SUDHL5 (cell line): ENCODE measurements around a stretch of chr17.

DNA sequence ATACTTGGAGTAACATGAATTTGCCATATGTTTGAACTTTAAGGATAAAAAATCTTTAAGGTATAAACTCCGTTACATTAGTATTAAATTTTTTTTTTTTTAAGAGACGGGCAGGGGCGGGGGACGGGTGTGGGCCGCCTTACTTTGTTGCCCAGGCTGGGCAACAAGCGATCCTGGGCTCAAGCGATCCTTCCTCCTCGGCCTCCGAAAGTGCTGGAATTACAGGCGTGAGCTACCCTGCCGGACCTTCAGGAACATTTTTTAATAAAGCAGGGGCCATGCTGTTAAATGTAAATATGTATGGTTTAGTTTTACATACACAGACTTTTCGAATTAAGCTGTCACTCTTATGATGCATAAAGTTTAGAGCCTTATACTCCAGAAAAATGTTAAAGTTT lies 2.3 kb downstream of the PPM1D start:
- PRO-cap, result no peak

- PRO-cap, result no peak
These were observed 249.8 kb upstream of the TBX2 start for GRCh38 chr17:61149666-61150515.

DNA sequence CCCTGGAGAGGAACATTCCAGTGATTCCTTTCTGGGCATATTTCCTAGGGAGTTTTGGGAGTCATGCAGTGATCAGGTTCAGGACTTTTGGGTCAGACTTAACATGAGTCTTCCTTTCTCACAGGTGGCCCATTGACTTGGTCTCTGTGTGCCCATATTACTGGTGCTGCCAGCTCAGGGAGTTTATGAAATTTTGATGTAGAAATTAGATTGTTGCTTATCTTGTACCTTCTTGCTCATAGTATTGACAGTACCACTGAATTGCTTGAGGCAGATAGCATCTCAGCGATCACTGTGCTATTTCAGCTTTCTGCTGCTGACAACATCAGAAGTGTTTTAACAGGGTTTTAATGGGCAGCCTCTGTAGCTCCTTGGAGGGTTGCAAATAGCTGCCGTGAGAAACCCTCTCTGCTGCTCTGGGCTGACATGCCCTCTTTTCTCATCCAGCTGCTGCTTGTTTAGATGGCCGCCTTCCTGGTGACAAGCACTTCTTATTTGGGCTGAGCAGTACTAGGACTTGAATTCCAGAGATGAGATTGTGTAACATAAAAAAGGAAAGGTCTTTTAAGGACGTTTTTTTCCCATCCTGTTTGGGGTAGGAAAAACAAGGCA lies 180.2 kb upstream of the TBX2 start:
- PRO-cap, result no peak

- PRO-cap, result no peak
These were observed 166.4 kb upstream of the TBX2 start for GRCh38 chr17:61233237-61233636.

- PRO-cap, result no peak
These were observed 162.2 kb upstream of the TBX2 start for GRCh38 chr17:61237408-61237804.

GRCh38 chr17:61377214-61377928 lies 22.3 kb upstream of the TBX2 start:
- PRO-cap, result no peak

- PRO-cap, result no peak
These were observed 14.6 kb downstream of the TBX2 start for GRCh38 chr17:61414102-61414819.

DNA sequence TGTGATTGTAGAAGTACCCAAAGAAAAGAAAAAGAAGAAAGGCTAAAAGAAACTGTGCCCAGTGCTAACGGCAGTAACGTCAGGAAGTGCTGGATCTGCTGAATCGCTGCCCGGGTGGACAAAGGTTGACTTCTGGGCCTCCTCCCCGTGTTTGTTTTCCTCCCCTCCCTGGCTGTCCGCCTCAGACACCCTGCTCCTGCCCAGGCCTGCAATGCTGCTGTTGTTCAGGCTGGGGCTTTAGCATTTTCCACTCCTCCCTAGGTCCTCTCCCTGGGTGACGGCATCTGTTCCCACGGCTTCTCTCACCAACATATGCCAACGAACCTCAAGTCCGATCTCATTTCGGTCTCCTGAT lies 37.1 kb downstream of the TBX4 start:
- PRO-cap, result no peak

DNA sequence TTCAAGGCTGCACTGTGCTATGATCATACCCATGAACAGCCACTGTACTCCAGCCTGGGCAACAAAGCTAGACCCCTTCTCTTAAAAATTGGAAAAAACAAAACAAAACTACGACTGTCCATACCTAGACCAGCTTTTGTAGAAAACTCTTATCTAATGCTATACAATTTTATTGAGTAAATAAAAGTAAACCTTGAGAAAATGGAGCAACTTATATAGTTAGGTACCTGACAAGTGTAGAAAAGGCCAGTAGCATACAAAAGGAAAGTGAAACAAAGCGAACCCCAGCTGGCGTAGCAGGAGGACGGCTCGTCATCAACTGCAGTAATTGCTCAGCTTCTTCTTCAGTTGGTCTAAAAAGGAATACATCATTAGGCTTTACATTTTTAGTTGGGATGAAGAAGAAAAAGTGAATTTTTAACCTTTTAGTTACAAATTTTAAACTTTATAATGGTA lies 23.5 kb downstream of the INTS2 start:
- PRO-cap, result no peak

DNA sequence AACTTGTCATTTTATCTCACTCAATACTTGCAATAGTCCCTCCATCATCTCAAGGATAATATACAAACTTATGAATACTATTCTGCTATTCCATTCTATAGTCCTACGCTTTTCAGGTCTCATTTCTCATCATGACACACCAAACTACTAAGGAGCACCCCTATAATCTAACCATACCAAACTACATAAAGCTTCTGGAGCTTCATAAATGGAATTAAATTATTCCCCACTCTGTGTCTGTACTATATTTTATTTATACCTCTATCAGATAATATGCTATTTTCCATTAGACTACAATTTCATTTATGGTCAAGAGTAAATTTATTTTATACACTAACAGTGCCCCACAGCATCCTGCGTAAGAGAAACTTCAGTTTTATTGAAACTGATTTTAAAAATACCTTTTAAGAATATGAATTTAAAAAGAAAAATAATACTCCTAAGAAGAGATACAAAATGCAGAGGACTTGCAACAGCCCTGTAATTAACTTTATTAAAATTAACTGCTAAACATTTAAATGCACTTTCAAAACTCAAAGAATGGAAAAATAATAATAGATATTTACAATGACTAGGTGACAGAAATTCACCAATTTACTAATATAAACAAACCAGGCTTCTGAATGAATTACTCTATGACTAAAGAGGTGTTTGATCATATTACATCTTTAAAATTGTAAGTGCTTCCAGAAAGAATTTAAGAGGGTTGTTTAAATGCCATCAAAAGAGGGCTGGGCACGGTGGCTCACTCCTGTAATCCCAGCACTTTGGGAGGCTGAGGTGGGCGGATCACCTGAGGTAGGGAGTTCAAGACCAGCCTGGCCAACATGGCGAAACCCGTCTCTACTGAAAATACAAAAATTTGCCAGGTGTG lies 63.4 kb downstream of the MED13 start:
- PRO-cap, result no peak

GRCh38 chr17:62003600-62004303 lies 61.3 kb downstream of the MED13 start:
- PRO-cap, result no peak

GRCh38 chr17:62050931-62051803 lies 13.9 kb downstream of the MED13 start:
- PRO-cap, result no peak

- PRO-cap, result no peak
These were observed 24.7 kb downstream of the MRC2 start for GRCh38 chr17:62652005-62652805.

DNA sequence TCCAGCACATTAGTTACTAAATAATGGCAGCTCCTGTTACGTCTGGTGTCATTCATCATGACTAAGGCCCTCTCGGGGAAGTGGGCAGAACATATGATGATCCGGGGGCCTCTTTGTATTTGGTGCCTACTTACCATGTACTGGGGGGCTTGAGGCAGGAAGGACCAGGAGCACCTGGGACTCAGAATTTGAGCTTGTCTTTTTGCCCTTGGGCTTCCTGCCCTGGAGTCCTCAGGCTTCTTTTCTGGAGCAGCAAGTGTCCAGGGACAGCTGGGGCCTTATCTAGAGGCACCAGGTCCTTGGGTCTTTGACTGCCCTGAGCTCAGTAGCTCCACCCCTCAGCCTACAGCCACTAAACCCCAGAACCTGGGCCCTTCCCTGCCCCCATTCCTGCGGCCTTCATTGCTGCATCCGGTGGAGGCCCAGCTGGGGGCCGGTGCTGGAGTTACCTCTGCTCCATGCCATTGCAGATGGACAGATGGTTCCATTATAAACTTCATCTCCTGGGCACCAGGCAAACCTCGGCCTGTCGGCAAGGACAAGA lies 54.0 kb downstream of the MRC2 start:
- PRO-cap, result no peak

- PRO-cap, result no peak
These were observed 1.5 kb downstream of the MARCHF10 start for GRCh38 chr17:62806387-62807158.

GRCh38 chr17:62965586-62966173 lies 355 bp upstream of the TANC2 start:
- PRO-cap, result no peak

DNA sequence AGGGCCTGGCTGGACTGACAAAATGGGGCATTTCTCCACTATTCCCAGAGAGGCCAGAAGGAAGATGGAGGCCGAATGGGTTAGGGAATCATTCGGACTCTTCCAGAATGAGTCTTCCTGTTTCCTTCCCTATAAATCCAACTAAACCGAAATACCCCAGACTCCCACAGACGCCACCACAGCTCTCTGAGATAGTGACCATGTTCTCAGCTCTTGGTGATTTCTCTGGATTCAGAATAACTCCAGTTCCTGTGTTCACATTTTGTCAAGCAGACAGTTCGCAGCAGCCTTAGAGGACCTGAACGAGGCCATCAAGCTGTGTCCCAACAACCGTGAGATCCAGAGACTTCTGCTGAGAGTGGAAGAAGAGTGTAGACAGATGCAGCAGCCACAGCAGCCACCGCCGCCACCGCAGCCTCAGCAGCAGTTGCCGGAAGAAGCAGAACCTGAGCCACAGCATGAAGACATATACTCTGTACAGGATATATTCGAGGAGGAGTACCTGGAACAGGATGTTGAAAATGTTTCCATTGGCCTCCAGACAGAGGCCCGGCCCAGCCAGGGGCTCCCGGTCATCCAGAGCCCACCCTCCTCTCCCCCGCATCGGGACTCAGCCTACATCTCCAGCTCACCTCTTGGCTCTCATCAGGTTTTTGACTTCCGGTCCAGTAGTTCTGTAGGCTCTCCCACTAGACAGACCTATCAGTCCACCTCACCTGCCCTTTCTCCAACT lies 26.2 kb downstream of the CYB561 start:
- PRO-cap, result no peak

DNA sequence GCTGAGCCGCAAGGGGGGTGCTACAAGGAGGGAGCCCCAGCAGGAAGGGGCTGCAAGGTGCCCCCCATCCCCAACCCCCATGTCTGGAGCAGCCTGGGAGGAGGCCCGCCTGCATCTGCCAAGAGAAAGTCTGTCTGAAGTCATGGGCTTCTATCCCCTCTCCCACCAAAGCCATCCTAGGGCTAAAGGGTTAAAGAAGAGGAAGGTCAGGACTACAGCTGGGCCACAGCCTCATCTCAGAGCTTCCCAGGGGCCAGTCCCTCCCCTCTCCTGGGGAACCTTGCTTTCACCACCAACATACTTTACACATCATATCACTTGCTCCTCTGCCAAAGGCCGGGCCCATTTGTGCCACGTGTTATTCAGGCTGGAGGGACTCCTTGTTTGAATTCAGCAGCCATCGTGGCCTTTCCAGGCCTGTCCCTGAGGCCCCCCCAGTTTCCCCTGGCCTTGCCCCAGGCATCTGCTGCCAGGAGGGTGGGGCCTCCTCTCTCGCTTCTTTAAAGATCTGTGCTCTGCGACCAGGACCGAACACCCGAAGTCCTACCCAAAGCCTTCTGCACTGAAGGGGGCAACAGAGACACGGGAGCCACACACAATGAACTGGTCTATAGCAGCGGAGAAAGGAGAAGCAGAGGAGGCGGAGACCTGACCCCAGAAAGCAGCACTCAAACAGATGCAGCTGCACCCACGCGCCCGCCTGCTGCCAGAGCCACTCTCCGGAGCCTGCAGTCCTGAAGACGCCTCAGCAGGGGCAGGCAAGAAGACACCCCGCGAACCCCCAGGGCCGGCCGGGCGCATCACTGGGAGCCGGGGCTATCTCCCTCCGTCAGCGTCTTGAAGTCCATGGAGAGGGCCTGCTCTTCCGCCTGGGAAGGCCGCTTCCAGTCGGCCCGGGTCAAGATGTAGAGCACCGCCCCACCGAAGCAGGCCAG lies 12.2 kb downstream of the CYB561 start:
- PRO-cap, result no peak

- PRO-cap, result no peak
These were observed 970 bp downstream of the ACE start for GRCh38 chr17:63477912-63478149.

DNA sequence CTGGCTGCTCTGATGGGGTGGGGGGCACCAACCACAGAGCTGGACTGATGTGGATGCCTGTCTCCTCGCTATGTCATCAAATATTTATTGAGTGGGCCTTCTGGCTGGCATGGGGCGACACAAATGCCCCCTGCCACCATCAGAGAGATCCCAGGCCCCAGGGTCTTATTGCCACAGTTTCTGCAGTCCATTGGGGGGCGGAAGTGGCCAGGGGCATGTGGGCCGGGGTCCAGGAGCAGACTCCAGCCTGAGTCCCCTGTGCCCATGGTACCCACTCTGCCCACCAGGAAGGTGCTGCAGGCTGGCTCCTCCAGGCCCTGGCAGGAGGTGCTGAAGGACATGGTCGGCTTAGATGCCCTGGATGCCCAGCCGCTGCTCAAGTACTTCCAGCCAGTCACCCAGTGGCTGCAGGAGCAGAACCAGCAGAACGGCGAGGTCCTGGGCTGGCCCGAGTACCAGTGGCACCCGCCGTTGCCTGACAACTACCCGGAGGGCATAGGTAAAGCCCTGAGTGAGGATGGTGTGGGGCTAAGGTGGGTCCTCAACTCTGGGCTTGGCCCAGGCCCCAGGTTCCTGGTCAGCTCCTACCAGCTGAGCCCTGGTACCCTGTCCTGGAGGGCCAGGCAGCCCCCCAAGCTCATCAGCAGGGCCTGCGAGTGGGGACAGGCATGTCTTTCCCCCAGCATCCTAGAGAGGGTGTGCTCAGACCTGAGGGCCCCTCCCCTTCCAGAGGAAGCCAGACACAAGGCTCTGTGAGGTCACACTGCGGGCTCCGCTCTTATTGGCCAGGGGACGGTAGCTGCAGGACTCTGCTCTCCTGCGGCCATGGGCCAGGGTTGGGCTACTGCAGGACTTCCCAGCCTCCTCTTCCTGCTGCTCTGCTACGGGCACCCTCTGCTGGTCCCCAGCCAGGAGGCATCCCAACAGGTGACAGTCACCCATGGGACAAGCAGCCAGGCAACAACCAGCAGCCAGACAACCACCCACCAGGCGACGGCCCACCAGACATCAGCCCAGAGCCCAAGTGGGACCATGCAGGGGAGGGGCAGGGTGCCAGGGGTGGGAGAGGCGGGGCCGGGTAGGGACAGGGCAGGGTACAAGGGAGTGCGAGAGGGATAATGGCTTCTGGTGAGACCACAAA lies 7.6 kb downstream of the ACE start:
- PRO-cap, result no peak